ENCODE measurements around the genes KLRC2, TAS2R13, TAS2R31 and TAS2R43.

- RRBS = no CpG with 5 or more reads among the region's 6 CpGs
CAGE:
- cytosol, long polyA plus RNA = no peak
- long polyA plus RNA = no peak
- nucleus, long polyA plus RNA = no peak
Measured at GRCh38 chr12:10154123-10154586, 17.8 kb downstream of the OLR1 start.

DNA sequence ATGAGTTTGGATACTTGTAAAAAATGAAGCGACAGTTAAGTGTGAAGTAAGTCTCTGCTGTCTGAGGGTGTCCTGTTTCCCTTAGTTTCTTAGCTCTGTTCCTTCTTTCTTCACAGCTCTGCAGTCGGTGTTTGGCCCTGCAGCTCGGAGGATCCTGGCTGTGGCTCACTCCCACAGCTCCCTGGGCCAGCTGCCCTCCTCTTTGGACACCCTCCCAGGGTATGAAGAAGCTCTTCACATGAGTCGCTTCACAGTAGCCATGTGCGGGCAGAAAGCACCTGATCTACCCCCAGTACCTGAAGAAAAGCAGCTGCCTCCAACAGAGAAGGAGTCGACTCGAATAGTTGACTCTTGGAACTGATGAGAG, 10.9 kb downstream of the TMEM52B start:
- RRBS = no CpG with 5 or more reads among the region's 7 CpGs
CAGE:
- cytosol, long polyA plus RNA = no peak
- long polyA plus RNA = no peak
- nucleus, long polyA plus RNA = no peak

GRCh38 chr12:10365940-10366420, 23.9 kb downstream of the KLRK1 start:
- RRBS = no CpG with 5 or more reads among the region's 4 CpGs
CAGE:
- cytosol, long polyA plus RNA = no peak
- long polyA plus RNA = no peak
- nucleus, long polyA plus RNA = no peak

DNA sequence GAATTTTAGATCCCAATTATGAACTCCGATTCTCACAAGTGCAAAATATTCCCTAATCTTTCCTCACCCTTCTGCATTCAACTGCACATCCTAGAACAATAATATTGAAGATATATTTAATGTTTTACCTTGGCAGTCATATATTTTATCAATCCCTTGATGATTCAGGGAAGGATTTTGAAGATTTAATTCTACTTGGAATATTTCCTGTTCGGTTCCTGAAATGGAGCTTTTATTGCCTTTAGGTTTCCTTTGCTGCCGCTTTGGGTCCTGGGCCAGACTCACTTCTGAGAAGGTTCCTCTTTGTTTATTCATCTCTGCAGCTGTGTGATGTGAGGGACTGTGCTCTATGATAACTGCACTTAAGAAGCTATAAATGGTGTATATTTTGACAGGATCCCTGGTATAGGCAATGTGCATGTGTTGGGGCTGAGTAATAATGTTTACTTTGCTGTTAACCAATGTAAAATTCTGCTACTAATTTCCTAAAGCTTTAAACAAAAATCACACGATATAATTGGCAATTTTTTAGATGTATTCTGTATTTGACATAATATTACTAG, at the start of gene KLRC2:
TSS of gene KLRC2 (minus strand) at position 339 of the 563 bp plus-strand sequence.
- RRBS = no CpG with 5 or more reads among the region's 4 CpGs
CAGE:
- cytosol, long polyA plus RNA = no peak
- long polyA plus RNA = no peak
- nucleus, long polyA plus RNA = no peak

GRCh38 chr12:10634049-10634739, 20.8 kb upstream of the MAGOHB start:
- RRBS = no CpG with 5 or more reads among the region's 7 CpGs
CAGE:
- cytosol, long polyA plus RNA = no peak
- long polyA plus RNA = no peak
- nucleus, long polyA plus RNA = no peak

GRCh38 chr12:10635878-10636434, 22.5 kb upstream of the MAGOHB start:
- RRBS = no CpG with 5 or more reads among the region's 3 CpGs
CAGE:
- cytosol, long polyA plus RNA = no peak
- long polyA plus RNA = no peak
- nucleus, long polyA plus RNA = no peak

DNA sequence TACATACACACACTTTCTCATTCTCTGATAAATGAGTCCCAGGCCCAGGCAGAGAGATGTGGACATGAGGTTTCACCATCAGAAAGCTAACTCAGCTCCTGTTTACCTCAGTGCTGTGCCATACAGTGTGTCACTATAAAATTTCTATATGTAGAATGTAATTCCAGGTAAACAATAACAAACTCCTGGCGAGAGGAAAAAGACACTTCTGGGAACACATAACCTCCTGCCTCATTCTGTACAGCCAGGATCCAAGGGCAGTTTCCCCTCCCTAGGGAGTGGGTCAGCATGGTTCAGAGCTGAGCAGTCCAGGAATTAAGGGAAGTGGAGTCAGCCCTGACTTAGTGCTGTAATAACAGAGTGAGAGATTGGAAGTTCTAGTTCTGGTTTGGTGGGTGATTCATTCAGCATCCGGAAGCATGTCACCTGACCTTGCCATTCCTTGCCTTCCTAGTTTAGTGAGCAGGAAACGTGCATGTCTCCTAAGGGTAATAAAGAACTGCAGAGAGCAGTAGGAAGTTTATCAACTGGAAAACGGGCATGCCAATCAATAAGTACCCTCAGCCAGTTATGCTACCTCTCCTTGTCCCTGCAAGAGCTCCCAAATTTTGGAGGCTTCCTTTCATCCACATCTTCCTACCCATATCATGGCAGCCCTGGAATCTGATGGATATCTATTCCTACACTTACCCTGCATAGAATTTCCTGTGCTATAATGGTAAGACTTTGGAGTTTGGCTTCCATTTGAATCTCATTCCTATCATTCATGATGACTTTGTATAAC, 28.3 kb upstream of the MAGOHB start:
- RRBS = no CpG with 5 or more reads among the region's 4 CpGs
CAGE:
- cytosol, long polyA plus RNA = no peak
- long polyA plus RNA = no peak
- nucleus, long polyA plus RNA = no peak

GRCh38 chr12:10721649-10721866, 1.6 kb downstream of the YBX3 start:
- RRBS = no CpG with 5 or more reads among the region's 4 CpGs
CAGE:
- cytosol, long polyA plus RNA = no peak
- long polyA plus RNA = no peak
- nucleus, long polyA plus RNA = no peak

GRCh38 chr12:10722265-10722972, 704 bp downstream of the YBX3 start:
- RRBS = 3% methylated on average over 34 of the region's 56 CpGs
CAGE:
- cytosol, long polyA plus RNA = no peak
- long polyA plus RNA = no peak
- nucleus, long polyA plus RNA = no peak

- RRBS = no CpG with 5 or more reads among the region's 2 CpGs
CAGE:
- cytosol, long polyA plus RNA = no peak
- long polyA plus RNA = no peak
- nucleus, long polyA plus RNA = no peak
Measured at GRCh38 chr12:10909287-10909729, at the start of gene TAS2R13. TSS of gene TAS2R13 (minus strand) at chr12:10909562.

- RRBS = no CpG with 5 or more reads among the region's 9 CpGs
CAGE:
- cytosol, long polyA plus RNA = no peak
- long polyA plus RNA = no peak
- nucleus, long polyA plus RNA = no peak
Measured at GRCh38 chr12:11031282-11031825, at the start of gene TAS2R31. TSS of gene TAS2R31 (minus strand) at chr12:11031407.

DNA sequence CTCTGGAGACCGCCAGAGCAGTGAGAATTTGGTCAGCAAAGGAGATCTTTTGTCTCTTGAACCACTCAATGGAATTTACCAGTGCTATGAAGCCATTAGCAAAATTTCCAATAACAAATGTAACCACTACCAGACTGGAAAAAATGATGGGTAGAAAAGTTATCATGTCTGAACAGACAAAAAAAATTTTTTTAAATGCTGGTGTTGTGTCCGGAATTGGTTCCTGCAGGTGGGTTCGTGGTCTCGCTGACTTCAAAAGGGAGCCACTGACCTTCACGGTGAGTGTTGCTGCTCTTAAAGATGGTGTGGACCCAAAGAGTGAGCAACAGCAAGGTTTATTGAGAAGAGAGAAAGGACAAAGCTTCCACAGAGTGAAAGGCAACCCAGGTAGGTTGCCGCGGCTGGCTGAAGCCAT, at the start of gene TAS2R43:
TSS of gene TAS2R43 (minus strand) at position 250 of the 415 bp plus-strand sequence.
- RRBS = no CpG with 5 or more reads among the region's 7 CpGs
CAGE:
- cytosol, long polyA plus RNA = no peak
- long polyA plus RNA = no peak
- nucleus, long polyA plus RNA = no peak

- RRBS = no CpG with 5 or more reads among the region's 3 CpGs
CAGE:
- cytosol, long polyA plus RNA = no peak
- long polyA plus RNA = no peak
- nucleus, long polyA plus RNA = start-site peak on the minus strand at chr12:11163219-11164022, 44 and 51 reads in 2 replicates
Measured at GRCh38 chr12:11163128-11164122, 7.6 kb upstream of the SMIM10L1 start.

GRCh38 chr12:11172036-11172704, 1.2 kb downstream of the SMIM10L1 start:
- RRBS = no CpG with 5 or more reads among the region's 10 CpGs
CAGE:
- cytosol, long polyA plus RNA = no peak
- long polyA plus RNA = no peak
- nucleus, long polyA plus RNA = no peak

DNA sequence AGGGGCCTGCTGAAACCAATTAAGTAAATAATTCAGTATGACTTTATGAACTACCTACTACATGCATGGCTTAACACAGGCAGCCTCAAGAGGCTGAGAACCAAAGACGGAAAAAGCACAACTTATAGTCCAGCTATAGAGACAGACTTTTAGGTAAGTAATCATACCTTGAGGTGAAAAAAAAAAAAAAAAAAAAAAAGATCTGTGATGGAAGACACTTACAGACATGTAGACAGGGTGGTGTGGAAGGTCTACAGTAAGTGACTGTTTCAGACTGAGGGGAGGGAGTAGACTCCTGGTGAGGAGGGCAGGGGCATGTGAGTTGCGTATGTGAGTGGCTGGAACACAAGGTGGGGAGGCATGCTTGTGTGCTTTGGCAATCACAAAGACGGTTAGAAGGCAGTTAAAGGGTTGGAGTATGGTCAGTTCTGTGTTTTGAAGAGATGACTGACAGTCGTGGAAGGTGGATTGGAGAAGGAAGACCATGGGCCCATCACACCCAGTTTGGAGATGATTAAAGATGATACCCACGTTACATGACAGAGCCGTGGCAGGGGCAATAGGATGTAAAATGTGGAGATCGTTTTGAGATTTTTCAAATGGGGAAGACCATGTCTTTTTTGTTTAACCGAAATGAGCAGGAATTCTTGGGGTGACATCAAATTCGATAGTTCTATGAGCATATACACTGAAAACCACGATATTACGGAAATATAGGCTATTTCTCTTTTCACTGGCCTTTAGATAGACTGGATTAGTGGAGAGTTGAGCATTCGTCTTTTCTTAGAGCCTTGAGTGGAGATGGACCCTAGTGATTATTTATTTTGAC, 65.2 kb downstream of the ETV6 start:
- RRBS = no CpG with 5 or more reads among the region's 12 CpGs
CAGE:
- cytosol, long polyA plus RNA = no peak
- long polyA plus RNA = no peak
- nucleus, long polyA plus RNA = no peak

DNA sequence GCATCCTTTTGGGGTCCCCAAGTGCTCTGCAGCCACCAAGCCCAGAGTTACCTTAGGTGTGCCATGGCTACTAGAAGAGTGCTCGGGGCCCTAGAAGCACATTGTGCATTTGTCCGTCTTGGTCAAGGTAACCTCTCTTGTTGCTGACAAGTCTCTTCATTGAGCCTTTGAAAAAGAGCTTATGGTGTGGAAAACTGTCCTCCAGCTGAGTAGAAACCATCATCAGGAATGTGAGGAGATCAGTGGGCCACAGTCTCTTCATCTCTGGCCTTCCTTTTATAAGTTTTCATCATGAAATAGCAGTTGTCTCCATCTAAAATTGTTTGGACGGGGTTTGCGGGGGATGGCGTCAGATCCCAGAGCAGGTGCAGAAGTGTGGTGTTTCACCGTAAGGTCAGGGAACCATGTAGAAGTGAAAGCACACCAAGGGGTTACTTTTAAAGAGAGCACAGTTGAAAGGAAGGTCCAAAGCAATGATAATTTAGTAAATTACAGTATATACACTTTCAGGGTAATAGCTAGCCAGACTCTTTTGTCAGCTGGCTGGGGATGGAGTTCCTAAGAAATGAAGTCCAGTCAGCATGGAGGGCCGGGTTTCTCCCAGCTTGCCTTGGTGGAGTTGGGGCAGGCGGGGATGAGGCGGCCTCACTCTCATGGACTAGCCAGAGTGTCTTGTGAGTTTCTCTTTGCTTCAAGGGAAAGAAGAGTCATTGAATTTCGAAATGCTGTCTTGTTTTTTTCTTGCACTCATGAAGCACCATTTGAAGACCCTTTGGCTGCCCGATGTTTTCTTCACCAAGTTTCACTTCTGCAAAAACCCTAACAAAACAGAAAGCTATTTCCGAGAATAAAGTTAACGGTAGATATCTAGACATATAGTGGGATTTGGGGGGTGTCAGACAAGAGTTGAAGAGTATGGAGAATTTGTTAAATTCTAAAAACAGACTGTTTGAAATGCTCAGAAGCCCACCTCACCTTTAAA, 100.6 kb downstream of the ETV6 start:
- RRBS = no CpG with 5 or more reads among the region's 13 CpGs
CAGE:
- cytosol, long polyA plus RNA = no peak
- long polyA plus RNA = no peak
- nucleus, long polyA plus RNA = no peak

GRCh38 chr12:11758403-11759646, 109.4 kb downstream of the ETV6 start:
- RRBS = no CpG with 5 or more reads among the region's 17 CpGs
CAGE:
- cytosol, long polyA plus RNA = no peak
- long polyA plus RNA = no peak
- nucleus, long polyA plus RNA = no peak

GRCh38 chr12:11793848-11794770, 144.6 kb downstream of the ETV6 start:
- RRBS = no CpG with 5 or more reads among the region's 14 CpGs
CAGE:
- cytosol, long polyA plus RNA = no peak
- long polyA plus RNA = no peak
- nucleus, long polyA plus RNA = no peak

- RRBS = no CpG with 5 or more reads among the region's 12 CpGs
CAGE:
- cytosol, long polyA plus RNA = no peak
- long polyA plus RNA = no peak
- nucleus, long polyA plus RNA = no peak
Measured at GRCh38 chr12:11836013-11836736, 186.7 kb downstream of the ETV6 start.

GRCh38 chr12:11838851-11840074, 189.8 kb downstream of the ETV6 start:
- RRBS = no CpG with 5 or more reads among the region's 13 CpGs
CAGE:
- cytosol, long polyA plus RNA = no peak
- long polyA plus RNA = no peak
- nucleus, long polyA plus RNA = no peak